ENCODE measurements around a stretch of chr2.

GRCh38 chr2:173022043-173022368 lies 53.6 kb upstream of the MAP3K20 start:
- PRO-cap, 2 experiments = no peak in any of the 2 experiments
- RAMPAGE, long total RNA, 4 experiments = no peak in any of the 4 experiments

DNA sequence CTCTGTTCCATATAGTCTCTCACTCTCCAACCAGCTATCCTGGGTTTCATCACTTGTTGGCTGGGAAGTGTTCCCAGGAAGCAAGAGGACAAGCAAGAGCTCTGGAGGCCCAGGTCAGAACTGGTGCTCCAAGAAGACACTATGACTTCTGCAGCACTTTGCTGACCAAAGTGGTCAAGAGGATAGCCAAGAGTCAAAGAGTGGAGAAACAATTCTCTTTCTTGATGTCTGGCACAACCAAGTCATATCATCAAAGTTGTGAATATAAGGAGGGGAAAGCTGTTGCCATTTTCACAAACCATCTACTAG lies 17.4 kb upstream of the MAP3K20 start:
- PRO-cap, 2 experiments = no peak in any of the 2 experiments
- RAMPAGE, long total RNA, 4 experiments = no peak in any of the 4 experiments

- PRO-cap, 2 experiments = no peak in any of the 2 experiments
- RAMPAGE, long total RNA, 4 experiments = no peak in any of the 4 experiments
These were observed 15.6 kb downstream of the MAP3K20 start for GRCh38 chr2:173090968-173091836.

GRCh38 chr2:173216987-173217450 lies 137.7 kb upstream of the CDCA7 start:
- PRO-cap, 2 experiments = no peak in any of the 2 experiments
- RAMPAGE, long total RNA, 4 experiments = no peak in any of the 4 experiments

GRCh38 chr2:173353986-173354208 lies 775 bp upstream of the CDCA7 start:
- PRO-cap, 2 experiments = no peak in any of the 2 experiments
- RAMPAGE, long total RNA, 4 experiments = no peak in any of the 4 experiments

DNA sequence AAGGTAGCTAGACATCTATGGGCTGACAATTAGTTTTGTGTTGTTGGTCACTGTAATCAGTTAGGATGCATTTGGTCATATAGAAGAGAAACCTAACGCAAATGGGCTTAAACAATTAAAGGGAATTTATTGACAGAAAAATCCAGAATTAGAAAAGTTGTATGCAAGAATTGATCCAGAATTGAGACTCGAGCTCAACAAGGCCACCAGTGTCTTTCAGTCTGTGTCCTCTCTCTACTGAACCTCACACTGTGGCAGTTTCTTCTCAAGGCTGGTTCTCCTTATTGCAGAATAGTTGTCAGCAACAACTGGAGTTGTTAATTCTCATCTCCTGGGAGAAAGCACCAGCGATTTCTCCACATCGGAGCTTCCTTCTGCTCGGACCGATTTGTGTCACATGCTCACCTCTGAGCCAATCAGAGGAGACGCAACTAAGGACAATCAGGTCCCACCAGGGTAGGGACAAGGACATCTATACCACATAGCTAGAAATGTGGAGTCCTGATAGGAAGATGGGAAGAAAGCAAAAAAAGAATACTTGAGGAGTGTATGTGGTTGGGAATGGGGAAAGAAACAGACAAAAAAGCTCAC lies 169.5 kb downstream of the CDCA7 start:
- PRO-cap, 2 experiments = no peak in any of the 2 experiments
- RAMPAGE, long total RNA, 4 experiments = no peak in any of the 4 experiments

DNA sequence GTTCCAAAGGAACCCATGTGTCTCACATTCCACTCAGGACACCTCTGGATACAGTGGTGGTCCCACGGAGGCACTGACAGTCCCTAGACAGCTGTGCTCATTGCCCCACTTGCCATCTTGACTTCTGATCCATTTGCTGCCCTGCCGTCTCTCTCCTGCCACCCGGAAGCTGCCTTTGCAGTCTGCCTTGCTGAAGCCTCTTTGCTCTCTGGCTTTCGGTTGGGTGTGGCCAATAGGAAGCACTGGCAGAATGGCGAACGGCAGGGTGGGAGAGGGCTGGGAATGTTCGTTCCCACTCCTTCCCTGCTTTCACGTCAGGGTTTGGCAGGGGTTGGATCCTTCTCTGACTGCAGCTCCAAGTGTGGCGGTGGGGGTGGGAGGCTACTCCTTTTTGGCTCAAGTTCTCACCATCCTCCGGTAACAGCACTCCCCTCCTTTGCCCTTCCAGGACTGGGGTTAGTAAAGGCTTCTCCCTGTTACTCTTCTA lies 299.5 kb downstream of the CDCA7 start:
- PRO-cap, 2 experiments = no peak in any of the 2 experiments
- RAMPAGE, long total RNA, 4 experiments = no peak in any of the 4 experiments

DNA sequence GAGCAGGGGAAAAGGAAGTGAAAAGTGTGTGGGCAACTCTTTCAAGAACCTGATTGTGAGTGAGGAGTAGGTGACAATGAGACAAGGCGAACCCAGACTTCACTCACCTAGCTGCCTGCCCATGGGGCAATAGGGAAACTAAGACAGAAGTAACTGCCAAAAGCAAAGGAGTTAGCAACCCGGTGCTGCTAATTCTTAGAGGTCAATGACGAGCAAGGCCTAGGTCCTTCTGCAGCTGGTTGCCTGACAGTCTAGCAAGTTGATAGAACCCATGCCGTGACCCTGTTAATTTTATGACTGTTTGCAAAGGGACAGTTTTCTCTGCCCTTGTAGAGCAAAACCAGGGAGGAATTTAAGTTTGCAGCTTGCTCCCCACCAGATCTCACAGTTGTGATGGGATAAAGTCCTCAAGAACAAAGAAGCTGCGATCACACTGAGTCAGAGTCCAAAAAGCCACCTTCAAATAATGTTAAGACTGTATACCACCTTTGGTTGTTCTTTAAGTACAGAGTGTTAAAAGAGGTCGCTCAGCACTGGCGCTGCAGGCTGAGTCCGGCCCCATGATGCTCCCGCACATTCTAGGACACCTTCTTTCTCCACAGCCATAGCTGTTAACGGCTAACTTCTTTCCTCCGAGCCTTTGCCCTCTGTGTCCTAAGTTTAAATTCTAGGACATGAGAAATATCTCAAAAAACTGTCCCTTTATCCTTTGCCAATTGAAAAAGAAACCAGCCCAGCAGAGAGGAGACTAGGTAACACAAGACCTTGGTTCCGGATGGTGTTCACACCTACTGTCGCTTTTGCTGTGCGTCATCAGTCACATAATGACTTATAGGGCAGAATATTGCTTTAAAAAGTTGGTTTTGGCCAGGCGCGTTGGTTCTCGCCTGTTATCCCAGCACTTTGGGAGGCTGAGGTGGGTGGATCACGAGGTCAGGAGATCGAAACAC lies 66.5 kb downstream of the SP3 start:
- PRO-cap, 2 experiments = no peak in any of the 2 experiments
- RAMPAGE, long total RNA, 4 experiments = no peak in any of the 4 experiments

GRCh38 chr2:173936647-173937585 lies 28.3 kb downstream of the SP3 start:
- PRO-cap, 2 experiments = no peak in any of the 2 experiments
- RAMPAGE, long total RNA, 4 experiments = start-site peak on the minus strand in 1 of 4 experiments, at chr2:173936948-173937131 at its widest, 5 reads per replicate

- PRO-cap, 2 experiments = peak in 2 of 2 experiments; most common plus-strand start chr2:173963593 (in 2)
- RAMPAGE, long total RNA, 4 experiments = no peak in any of the 4 experiments
These were observed 1.8 kb downstream of the SP3 start for GRCh38 chr2:173963337-173963799.

DNA sequence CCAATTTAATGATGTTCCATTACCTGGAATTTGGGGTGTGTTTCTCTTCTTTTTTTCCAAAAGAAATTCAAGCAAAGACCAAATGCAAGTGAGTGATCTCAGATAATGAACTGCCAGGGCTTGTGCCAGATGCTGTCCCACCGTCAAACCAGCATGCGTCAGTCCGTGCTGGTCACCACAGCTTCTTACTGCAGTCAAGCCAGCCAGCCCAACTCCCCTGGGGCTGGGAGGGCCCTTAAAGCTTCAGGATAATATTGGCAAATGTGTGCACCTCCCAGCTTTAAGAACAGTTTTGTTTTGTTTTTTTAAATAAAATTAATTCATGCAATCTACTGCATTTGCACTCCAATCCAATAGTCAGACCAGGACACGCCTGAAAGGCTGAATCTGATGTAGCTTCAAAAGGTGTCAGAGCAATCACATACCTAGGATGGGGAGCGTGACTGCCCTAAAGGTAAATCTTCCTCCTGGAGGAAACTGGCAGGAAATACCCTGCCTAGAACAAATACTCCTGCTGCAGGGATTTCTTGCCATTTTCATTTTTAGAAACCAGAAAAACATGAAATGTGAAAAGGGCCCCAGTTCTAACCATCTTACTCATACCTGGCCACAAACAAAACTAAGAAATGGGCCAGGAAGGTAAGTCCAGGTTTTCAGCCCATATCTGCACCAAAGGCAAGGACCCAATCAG lies 26.9 kb upstream of the SP3 start:
- PRO-cap, 2 experiments = no peak in any of the 2 experiments
- RAMPAGE, long total RNA, 4 experiments = no peak in any of the 4 experiments

DNA sequence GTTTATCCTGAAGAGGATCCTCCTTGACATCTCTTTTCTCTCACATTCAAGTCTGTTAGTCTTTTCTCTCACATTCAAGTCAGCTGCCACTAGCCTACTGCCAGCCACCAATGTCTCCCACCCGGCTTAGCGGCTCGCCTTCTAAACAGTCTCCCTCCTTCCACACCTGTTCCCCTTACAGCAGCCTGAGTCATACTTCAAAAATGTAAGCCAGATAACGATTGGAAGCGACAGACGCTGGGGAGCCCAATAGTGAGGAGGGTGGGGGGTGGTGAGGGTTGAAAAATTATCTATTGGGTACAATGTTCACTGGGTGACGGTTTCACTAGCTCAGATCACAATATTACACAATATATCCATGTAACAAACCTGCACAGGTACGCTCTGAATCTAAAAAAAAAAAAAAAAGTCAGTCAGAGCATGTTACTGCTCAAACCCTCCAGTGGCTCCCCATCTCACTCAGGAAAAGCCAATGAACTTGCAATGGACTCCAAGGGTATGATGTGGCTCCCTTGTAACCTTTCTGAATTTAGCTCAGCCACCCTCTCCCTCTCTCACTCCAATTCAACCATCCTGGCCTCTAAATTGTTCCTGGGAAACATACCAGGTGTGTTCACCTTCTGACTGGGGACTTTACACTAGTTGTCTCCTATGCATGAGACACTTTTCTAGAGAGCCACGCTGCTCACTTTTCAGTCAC lies 38.9 kb upstream of the SP3 start:
- PRO-cap, 2 experiments = no peak in any of the 2 experiments
- RAMPAGE, long total RNA, 4 experiments = no peak in any of the 4 experiments

- PRO-cap, 2 experiments = peak in 2 of 2 experiments; most common plus-strand start chr2:174013215 (in 1); most common minus-strand start chr2:174013093 (in 1)
- RAMPAGE, long total RNA, 4 experiments = no peak in any of the 4 experiments
These were observed 47.6 kb upstream of the SP3 start for GRCh38 chr2:174012612-174013274.

- PRO-cap, 2 experiments = no peak in any of the 2 experiments
- RAMPAGE, long total RNA, 4 experiments = no peak in any of the 4 experiments
These were observed 61.1 kb upstream of the SP3 start for GRCh38 chr2:174026025-174026869.

GRCh38 chr2:174051636-174052558 lies 86.7 kb upstream of the SP3 start:
- PRO-cap, 2 experiments = no peak in any of the 2 experiments
- RAMPAGE, long total RNA, 4 experiments = no peak in any of the 4 experiments

- PRO-cap, 2 experiments = no peak in any of the 2 experiments
- RAMPAGE, long total RNA, 4 experiments = no peak in any of the 4 experiments
These were observed 1.8 kb downstream of the SP9 start for GRCh38 chr2:174336227-174337201.

DNA sequence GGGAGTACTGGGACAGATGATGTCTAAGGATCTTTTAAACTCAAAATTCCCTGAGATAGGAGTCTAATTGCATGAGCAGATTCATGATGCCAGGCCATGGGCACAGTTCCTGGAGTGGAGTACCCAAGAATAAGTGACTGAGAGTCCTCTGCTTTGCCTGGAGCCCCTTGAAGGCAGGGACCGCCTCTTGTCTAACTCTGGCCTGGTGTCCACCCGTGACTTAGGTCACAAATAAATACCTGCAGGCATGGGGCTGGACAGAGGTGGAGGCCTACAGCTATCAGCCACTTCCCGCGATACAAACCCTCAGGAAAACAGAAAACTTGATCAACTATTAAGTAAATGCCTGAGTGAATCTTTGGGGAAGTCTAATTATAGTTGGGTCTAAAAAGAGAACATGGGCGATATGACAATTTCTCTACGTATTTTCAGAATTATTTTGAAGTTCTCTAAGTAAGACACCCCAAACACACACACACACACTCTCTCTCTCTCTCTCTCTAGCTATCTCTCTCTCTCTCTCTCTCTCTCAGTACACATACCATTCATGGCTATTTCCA lies 1.8 kb upstream of the WIPF1 start:
- PRO-cap, 2 experiments = no peak in any of the 2 experiments
- RAMPAGE, long total RNA, 4 experiments = no peak in any of the 4 experiments

GRCh38 chr2:174617143-174617475 lies 19.5 kb upstream of the WIPF1 start:
- PRO-cap, 2 experiments = no peak in any of the 2 experiments
- RAMPAGE, long total RNA, 4 experiments = no peak in any of the 4 experiments

GRCh38 chr2:174655558-174655970 lies 58.0 kb upstream of the WIPF1 start:
- PRO-cap, 2 experiments = no peak in any of the 2 experiments
- RAMPAGE, long total RNA, 4 experiments = start-site peak on the minus strand in 1 of 4 experiments, at chr2:174655650-174655673 at its widest, 8 reads per replicate

- PRO-cap, 2 experiments = peak in 2 of 2 experiments; most common plus-strand start chr2:174683071 (in 1); most common minus-strand start chr2:174682644 (in 1)
- RAMPAGE, long total RNA, 4 experiments = start-site peak on the minus strand in 3 of 4 experiments, at chr2:174682843-174682949 at its widest, 23 to 66 reads per replicate
These were observed 81.5 kb downstream of the CHRNA1 start for GRCh38 chr2:174682480-174683461.